Heart left ventricle (tissue), 7 donors: Measurements from ENCODE around the gene GHRH.

DNA sequence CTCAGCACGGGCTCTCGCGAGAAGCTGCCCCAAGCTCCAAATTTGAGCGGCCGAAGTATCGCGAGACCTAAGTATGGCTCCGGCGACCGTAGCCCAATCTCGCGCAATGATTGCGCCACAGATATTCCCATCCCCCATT is 104 bp upstream of the RBM39 start:
- PRO-cap, 6 experiments, result no peak in any of the 6 experiments
- RAMPAGE, long total RNA, 2 experiments, result no peak in any of the 2 experiments
- RRBS, result no CpG with 5 or more reads among the region's 13 CpGs

DNA sequence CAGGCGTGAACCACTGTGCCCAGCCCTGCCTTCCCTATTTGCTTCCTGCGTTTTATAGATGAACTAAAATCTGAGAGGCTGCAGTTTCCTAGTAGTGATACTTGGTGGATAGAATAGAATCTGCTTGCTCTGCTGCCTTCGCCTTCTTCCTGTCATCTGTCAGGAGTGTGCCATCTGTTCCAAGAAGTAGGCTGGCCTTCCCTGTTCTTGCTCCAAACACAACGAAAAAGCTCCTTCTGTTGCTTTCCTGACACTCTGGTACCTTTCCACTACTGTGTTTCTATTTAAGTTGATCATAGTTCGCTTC is 47.3 kb downstream of the PHF20 start:
- PRO-cap, 6 experiments, result no peak in any of the 6 experiments
- RAMPAGE, long total RNA, 2 experiments, result no peak in any of the 2 experiments
- RRBS, result no CpG with 5 or more reads among the region's 5 CpGs

- PRO-cap, 6 experiments, result no peak in any of the 6 experiments
- RAMPAGE, long total RNA, 2 experiments, result no peak in any of the 2 experiments
- RRBS, result no CpG with 5 or more reads among the region's 13 CpGs
These were observed 58.5 kb upstream of the EPB41L1 start for GRCh38 chr20:36095781-36096628.

- PRO-cap, 6 experiments, result no peak in any of the 6 experiments
- RAMPAGE, long total RNA, 2 experiments, result start-site peak on the plus strand in 1 of 2 experiments, at chr20:36230669-36230692 at its widest, 5 reads per replicate
- RRBS, result no CpG with 5 or more reads among the region's 8 CpGs
These were observed 5.9 kb upstream of the AAR2 start for GRCh38 chr20:36229956-36231111.

GRCh38 chr20:36254472-36254743 is 18.1 kb downstream of the AAR2 start:
- PRO-cap, 6 experiments, result no peak in any of the 6 experiments
- RAMPAGE, long total RNA, 2 experiments, result no peak in any of the 2 experiments
- RRBS, result no CpG with 5 or more reads among the region's 1 CpG

DNA sequence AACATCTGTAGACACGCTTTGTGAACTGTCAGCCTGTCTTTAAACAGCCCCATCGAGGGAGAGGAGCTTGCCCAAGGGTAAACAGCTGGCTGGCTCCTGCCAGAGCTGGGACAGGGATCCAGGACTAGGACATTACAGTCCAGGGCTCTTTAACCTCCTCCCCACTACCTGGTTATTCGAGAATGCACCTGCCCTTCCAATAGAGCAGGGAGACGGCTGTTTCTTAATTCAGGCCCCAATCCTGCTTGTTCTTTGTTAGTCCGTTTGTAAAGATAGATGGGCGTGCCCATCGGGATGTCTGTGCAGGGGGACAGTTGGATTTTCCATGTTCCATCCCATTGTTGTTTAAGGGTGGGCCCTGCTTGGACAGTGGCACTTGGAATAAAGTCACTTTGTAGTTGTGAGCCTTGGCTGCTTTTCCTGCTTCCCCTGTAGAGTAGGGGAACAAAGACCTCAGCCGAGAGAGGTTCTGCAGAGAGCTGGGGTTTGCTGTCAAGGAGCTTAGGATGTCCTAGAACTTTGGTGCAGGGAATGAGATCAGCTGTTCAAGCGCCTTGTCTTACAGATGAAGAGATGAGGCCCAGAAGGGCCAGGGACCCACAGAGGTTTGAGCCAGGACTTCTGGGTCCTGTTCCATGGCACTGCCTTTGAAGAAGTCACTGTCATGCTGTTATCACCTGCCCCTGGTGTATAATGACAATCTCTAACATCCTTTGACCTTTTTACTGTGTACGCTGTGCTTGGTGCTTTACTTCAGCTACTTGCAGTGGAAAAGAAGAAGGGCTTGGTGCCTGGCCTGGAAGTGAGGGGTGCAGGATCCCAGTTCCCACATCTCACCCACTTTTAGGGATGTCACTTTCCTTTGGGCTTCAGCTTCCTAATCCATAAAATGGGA is 77.7 kb upstream of the MYL9 start:
- PRO-cap, 6 experiments, result no peak in any of the 6 experiments
- RAMPAGE, long total RNA, 2 experiments, result no peak in any of the 2 experiments
- RRBS, result no CpG with 5 or more reads among the region's 10 CpGs

GRCh38 chr20:36498468-36499856 is 42.4 kb upstream of the MYL9 start:
- PRO-cap, 6 experiments, result peak in 1 of 6 experiments; most common plus-strand start chr20:36498995 (in 1); most common minus-strand start chr20:36498837 (in 1)
- RAMPAGE, long total RNA, 2 experiments, result no peak in any of the 2 experiments
- RRBS, result 39% methylated on average over 3 of the region's 50 CpGs

DNA sequence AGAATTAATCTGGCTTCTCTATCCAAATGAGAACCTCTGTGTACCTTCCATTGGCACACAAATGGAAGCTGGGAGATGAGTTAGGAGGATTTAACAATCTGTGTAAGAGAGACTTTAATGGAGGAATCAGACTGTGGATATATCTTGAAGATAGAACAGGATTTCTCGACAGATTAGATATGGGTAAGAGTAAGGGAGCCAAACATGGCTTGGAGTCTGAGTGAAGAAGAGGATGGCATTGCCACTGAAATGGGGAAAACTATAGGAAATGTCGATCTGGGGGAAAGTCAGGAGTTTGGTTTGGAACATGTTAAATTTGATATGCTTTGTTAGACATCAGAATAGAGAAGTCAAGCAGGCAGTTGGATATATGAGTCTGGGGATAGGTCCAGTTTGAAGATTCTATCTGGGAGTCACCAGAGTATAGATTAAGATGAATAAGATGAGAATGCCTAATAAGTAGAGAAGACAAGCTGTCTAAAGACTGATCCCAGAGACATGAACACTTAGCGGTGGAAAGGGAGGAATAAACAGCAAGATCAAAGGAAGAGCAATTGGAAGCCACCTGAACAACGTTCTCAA is 27.6 kb upstream of the MYL9 start:
- PRO-cap, 6 experiments, result no peak in any of the 6 experiments
- RAMPAGE, long total RNA, 2 experiments, result no peak in any of the 2 experiments
- RRBS, result no CpG with 5 or more reads among the region's 4 CpGs

DNA sequence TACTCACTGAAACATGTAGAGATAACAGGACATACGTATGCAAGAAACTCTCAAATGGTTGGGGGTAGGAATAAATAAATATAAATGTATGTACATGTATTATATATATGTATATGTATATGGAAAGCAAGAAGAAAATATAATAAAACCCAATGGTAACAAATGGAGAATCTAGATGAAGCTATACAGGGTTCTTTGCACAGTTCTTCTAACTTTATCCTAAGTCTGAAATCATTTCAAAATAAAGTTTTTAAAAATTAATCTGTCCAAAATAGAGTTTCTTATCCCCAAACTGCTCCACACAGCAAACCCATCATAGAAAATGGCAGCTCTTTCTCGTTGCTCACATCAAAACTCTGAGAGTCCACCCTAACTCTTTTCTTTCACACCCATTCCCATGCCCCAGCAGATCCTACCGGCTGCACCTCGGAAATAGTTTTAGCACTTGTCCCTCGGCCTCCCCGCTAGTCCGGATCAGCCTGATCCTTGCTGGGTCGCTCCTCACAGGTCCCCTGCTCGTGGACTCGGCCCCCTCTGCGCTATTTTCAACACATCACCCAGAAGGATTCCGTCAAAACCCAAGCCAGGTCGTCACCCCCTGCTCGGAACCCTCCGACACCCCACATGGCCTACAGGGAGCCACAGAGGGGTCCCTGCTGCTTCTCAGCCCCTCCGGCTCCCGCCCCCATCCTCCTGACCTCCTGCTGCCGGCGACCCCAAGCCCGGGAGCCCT is 1.0 kb upstream of the MYL9 start:
- PRO-cap, 6 experiments, result peak in 4 of 6 experiments; most common plus-strand start position 467 of the sequence (in 4); most common minus-strand start position 421 of the sequence (in 1)
- RAMPAGE, long total RNA, 2 experiments, result no peak in any of the 2 experiments
- RRBS, result 41% methylated on average over 7 of the region's 20 CpGs

GRCh38 chr20:36544035-36545099 is 3.0 kb downstream of the MYL9 start:
- PRO-cap, 6 experiments, result no peak in any of the 6 experiments
- RAMPAGE, long total RNA, 2 experiments, result no peak in any of the 2 experiments
- RRBS, result no CpG with 5 or more reads among the region's 18 CpGs

DNA sequence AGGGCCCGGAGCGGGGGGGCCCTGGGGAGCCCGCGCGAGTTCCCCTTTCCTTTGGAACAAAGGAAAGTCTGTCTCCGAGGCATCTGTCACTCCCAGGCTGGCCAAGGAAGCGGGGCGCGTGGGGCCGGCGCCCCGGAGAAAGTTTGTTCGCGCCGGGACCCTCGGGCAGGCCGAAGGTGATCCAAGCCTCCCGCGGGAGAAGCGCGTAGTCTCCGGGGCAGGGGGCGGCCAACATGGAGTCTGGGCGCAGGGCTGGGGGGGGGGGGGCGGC is 724 bp downstream of the TGIF2 start:
- PRO-cap, 6 experiments, result peak in 4 of 6 experiments; most common plus-strand start position 86 of the sequence (in 4)
- RAMPAGE, long total RNA, 2 experiments, result no peak in any of the 2 experiments
- RRBS, result under 1% methylated on average over 13 of the region's 25 CpGs

- PRO-cap, 6 experiments, result no peak in any of the 6 experiments
- RAMPAGE, long total RNA, 2 experiments, result no peak in any of the 2 experiments
- RRBS, result no CpG with 5 or more reads among the region's 12 CpGs
These were observed 13.6 kb downstream of the SLA2 start for GRCh38 chr20:36632133-36632992.

DNA sequence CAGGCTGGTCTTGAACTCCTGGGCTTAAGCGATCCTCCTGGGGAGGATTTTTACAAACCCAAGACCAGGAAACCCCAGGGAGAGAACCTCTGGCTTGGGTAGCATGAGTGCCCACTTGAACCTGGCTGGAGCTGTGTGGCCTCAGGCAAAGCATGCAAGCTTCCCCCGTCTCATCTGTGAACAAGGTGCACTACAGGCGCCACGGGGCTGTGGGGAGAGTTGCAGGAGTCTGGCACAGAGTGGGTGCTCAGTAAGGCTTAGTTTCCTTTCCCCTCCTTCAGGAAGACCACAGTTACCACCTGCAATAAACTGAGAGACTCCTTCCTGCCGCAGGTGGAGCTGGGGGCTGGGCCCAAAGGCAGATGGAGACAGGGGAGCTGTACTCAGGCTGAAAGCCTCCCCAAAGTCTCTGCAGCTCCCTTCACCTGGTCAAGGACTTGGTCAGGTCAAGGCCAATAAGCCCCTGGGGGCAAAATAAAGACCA is 1.8 kb downstream of the SLA2 start:
- PRO-cap, 6 experiments, result no peak in any of the 6 experiments
- RAMPAGE, long total RNA, 2 experiments, result no peak in any of the 2 experiments
- RRBS, result no CpG with 5 or more reads among the region's 5 CpGs

DNA sequence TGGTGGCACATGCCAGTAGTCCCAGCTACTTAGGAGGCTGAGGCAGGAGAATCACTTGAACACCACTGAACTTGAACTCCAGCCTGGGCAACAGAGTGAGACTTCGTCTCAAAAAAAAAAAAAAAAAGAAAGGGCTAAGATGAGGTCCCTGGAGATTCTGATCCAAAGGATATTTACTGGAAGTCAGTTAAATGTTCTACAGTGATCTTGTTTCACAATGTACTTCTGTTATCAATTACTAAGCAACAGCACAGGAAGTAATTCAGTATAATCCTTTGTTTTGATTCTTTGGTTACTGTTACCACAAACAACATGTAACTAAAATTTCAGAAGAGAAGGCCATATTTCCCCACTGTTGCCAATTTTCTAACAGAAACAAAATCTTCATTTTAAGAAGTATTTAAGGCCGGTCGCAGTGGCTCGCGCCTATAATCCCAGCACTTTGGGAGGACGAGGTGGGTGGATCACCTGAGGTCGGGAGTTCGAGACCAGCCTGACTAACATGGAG is 7.2 kb downstream of the SAMHD1 start:
- PRO-cap, 6 experiments, result peak in 2 of 6 experiments; most common plus-strand start position 387 of the sequence (in 1); most common minus-strand start position 67 of the sequence (in 2)
- RAMPAGE, long total RNA, 2 experiments, result no peak in any of the 2 experiments
- RRBS, result no CpG with 5 or more reads among the region's 8 CpGs

DNA sequence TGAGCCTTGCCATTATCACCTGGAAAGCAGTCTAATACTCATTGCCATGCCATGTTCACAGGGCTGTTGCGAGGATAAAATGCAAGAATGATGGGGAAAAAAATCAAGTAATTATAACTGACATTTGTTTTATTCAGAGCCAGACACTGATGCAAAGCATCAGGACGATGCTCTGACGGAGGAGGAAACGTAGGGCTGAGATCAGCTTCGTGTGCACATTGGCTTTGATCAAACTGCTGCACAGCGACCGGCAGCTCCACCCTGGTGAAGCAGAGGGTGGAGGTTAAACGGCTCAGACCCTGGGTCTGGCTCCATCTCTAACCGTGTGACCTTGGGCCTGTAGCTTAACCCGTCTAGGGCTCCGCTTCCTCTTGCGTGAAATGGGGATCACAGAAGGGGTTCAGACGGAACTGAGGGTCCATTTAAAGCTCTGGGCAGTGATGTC is 796 bp downstream of the RBL1 start:
- PRO-cap, 6 experiments, result no peak in any of the 6 experiments
- RAMPAGE, long total RNA, 2 experiments, result no peak in any of the 2 experiments
- RRBS, result no CpG with 5 or more reads among the region's 13 CpGs

DNA sequence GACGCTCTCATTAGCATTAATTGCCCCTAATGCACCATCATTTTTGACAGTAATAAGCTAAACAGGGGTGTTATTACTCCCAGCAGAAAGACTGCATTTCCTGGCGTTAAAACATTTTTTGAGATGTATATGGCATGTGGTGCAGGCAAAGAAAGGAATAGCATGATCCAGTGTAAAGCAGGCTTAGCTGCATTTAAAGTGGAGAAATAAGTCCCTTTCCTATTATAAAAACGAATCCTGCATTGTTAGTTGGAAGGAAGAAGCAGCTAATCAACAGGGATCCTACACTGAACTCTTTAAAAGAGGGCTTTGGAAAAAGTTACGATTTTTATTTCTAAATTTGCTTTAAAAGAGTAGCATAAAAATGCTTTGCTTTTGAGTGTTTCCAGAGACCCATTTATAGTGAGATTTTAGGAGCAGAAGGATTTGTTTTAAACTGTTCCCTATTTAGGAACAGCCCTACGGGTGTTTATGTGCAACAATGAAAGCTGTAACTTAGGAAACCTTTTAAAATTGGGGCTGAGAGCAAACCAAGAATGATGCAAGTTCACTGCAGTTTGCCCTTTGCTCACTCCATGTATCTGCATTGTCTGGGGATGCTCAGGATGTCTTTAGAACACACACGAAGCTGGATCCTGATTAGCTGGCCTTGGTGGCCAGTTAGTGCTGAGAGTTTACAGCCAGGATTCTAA is 41.0 kb downstream of the GHRH start:
- PRO-cap, 6 experiments, result no peak in any of the 6 experiments
- RAMPAGE, long total RNA, 2 experiments, result no peak in any of the 2 experiments
- RRBS, result no CpG with 5 or more reads among the region's 6 CpGs

- PRO-cap, 6 experiments, result no peak in any of the 6 experiments
- RAMPAGE, long total RNA, 2 experiments, result no peak in any of the 2 experiments
- RRBS, result no CpG with 5 or more reads among the region's 10 CpGs
These were observed at the start of gene GHRH for GRCh38 chr20:37261585-37262106. TSS of gene GHRH (minus strand) at chr20:37261814.

DNA sequence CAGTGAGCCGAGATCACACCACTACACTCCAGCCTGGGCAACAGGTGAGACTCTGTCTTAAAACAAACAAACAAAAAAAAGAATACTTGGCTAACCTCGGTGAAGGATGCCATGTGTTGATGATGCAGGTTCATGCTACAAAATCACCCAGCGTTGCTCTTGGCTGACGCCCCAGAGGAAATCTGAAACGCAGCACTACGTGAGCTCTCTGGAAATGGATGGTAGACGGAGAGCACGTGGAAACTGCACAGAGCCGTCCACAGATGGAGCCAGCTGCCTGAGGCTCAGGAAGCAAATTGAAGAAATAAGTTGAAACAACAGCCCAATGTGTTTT is 12.9 kb upstream of the MANBAL start:
- PRO-cap, 6 experiments, result no peak in any of the 6 experiments
- RAMPAGE, long total RNA, 2 experiments, result no peak in any of the 2 experiments
- RRBS, result no CpG with 5 or more reads among the region's 9 CpGs

- PRO-cap, 6 experiments, result peak in 1 of 6 experiments; most common minus-strand start chr20:37294406 (in 1)
- RAMPAGE, long total RNA, 2 experiments, result no peak in any of the 2 experiments
- RRBS, result no CpG with 5 or more reads among the region's 1 CpG
These were observed 4.8 kb downstream of the MANBAL start for GRCh38 chr20:37294272-37294643.

DNA sequence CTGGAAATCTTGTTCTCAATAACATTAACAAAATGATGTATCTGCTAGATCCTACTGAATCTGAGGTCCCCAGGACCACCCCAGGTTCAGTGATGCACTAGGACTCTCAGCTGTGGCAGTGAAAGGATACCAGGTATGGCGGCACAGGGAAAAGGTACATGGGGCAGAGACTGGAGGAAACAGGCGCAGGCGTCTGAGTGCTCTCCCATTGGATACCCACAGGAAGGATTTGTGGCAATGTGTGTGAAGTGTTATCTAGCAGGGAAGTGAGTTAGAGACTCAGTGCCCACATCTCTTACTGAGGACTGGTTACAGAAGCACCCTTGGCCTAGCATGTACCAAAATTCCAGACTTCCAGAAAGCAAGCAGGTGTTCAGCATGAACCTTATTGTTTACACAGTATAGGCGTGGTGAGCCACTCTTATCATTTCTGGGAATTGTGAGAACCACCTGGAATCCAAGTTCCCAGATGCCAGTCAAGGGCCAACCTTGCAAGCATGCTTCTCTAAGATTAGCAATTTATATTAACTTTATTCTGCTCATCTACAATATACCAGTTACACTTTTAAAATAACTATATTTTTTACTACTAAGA is 14.2 kb downstream of the MANBAL start:
- PRO-cap, 6 experiments, result no peak in any of the 6 experiments
- RAMPAGE, long total RNA, 2 experiments, result no peak in any of the 2 experiments
- RRBS, result no CpG with 5 or more reads among the region's 4 CpGs